Measurements from ENCODE around the genes SNX15, CAPN1 and TIGD3.

- RAMPAGE, long total RNA, result no peak
- RRBS, result no CpG with 5 or more reads among the region's 7 CpGs
These were observed 3.8 kb upstream of the GPHA2 start for GRCh38 chr11:64939467-64939825.

- RAMPAGE, long total RNA, result no peak
- RRBS, result 2% methylated on average over 6 of the region's 53 CpGs
These were observed at the start of gene SNX15 for GRCh38 chr11:65027000-65027966. Gene SNX15 (plus strand): TSS chr11:65027439.

DNA sequence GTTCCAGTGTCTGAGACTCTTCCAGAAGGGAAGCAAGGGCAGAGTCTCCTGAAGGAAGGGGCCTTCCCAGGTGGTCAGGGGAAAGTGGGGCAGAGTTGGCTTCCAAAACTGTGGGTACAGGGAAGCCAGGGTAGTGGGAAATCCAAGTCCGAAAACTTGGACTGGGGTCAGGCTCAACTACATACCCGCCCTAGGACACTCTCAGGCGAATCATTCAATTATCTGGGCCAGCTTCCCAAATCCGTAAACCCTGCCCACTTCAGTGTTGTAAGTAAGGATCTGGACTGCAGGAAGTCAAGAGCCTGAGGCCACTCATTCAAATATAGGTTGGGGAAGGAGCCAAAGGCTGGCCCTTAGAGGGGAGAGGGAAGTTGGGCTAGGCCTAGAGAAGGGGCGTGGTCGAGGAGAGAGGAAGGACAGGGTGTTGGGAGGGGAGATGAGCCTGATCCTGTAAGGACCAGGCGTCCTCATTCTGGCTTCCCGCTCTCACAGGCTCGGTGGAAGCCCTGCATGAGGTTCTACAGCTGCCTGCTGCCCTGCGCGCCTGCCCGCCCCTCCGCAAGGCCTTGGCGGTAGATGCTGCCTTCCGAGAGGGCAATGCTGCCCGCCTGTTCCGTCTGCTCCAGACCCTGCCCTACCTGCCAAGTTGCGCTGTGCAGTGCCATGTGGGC, 2.9 kb downstream of the SAC3D1 start:
- RAMPAGE, long total RNA, result no peak
- RRBS, result no CpG with 5 or more reads among the region's 18 CpGs

- RAMPAGE, long total RNA, result no peak
- RRBS, result no CpG with 5 or more reads among the region's 12 CpGs
These were observed 1.2 kb downstream of the FAU start for GRCh38 chr11:65120534-65121292.

DNA sequence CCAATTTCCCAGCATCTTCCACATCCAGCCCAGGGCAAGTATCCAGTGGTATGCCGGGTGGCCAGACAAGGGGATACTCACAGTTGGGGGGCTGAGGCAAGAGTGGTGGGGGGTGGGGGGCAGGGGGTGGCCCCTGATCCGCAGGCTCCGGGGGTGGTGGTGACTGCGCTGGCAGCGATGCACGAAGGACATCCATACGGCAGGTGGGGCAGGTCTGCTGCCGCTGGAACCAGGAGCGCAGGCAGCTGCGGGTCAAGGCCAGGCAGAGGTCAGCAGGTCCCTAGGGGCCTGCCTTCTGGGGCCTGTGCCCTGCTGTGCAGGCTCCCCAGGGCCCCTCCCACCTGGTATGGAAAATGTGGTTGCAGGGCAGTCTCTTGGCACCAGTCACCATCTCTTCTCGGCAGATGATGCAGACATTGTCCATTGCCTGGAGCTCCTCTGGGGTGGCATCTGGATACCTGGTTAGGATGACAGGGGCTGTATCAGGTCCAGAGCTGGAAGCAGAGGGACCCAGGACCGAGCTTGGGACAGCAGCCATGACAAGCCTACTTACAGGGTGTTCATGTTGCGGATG, 3.7 kb downstream of the SYVN1 start:
- RAMPAGE, long total RNA, result no peak
- RRBS, result 58% methylated on average over 2 of the region's 13 CpGs

DNA sequence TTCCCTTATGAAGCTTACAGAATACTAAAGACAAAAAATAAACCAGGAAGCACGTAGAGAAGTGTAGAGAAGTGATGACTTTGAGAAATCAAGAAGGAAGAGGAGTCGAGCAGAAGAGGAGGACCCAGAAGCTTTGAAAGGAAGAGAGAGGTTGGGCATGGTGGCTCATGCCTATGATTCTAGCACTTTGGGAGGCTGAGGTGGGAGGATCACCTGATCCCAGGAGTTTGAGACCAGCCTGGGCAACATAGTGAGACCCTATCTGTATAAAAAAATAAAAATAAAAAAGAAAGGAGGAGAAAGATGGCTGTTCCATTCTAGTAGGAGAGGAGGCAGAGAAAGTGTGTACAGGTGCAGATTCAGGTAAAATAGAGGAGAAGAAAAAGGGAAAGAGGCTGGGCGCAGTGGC, 17.2 kb upstream of the SYVN1 start:
- RAMPAGE, long total RNA, result no peak
- RRBS, result no CpG with 5 or more reads among the region's 3 CpGs

DNA sequence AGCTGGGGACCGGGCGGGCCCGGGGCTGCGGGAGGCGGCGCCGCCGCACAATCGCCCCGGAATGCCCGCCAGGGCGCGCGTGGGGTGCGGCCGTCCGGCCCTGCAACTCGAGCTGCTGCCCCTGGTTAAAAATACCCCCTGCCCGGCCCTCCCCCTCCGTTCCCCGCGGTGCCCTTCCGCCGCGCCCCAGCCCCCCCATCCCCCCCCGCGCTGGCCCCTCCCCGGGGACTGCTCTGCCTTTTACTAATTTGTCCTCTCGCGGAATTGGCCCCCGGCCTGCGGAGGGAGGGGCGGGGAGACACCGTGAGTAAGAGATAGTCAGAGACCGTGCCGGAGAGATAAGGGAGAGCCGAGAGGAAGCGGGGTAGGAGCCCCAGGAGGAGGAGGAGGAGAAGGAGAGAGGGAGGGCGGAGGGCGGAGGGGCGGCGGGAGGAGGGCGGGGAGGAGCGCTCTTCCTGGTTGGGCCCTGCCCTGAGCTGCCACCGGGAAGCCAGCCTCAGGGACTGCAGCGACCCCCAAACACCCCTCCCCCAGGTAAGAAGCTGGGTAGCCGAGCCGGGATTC, at the start of gene CAPN1:
Gene CAPN1 (plus strand): TSS at position 449 of the 564 bp plus-strand sequence.
- RAMPAGE, long total RNA, result start-site peak on the plus strand centred at position 473 of the sequence, 48 bp wide, 503 and 24 reads in 2 replicates
- RRBS, result 2% methylated on average over 34 of the region's 48 CpGs

GRCh38 chr11:65182181-65183044, 685 bp downstream of the CAPN1 start:
- RAMPAGE, long total RNA, result no peak
- RRBS, result 8% methylated on average over 1 of the region's 24 CpGs

DNA sequence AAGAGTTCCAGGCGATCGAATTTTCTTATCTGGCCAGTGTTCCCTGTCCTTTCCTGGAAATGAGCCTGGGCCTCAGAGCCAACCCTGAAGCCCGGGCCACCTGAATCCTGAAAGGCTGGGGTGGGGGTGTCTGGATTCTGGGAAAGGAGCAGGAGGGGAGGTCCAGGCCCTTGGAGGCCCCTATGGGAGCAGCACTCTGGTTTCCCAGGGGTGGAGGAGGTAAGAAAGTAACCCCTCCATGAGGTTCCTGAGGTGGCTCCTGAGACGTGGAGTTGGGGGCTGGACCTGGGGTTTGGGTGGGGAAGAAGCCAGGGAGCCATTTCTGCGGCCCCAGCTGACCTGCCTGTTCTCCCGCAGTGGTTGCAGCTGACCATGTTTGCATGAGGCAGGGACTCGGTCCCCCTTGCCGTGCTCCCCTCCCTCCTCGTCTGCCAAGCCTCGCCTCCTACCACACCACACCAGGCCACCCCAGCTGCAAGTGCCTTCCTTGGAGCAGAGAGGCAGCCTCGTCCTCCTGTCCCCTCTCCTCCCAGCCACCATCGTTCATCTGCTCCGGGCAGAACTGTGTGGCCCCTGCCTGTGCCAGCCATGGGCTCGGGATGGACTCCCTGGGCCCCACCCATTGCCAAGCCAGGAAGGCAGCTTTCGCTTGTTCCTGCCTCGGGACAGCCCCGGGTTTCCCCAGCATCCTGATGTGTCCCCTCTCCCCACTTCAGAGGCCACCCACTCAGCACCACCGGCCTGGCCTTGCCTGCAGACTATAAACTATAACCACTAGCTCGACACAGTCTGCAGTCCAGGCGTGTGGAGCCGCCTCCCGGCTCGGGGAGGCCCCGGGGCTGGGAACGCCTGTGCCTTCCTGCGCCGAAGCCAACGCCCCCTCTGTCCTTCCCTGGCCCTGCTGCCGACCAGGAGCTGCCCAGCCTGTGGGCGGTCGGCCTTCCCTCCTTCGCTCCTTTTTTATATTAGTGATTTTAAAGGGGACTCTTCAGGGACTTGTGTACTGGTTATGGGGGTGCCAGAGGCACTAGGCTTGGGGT, 29.5 kb downstream of the CAPN1 start:
- RAMPAGE, long total RNA, result no peak
- RRBS, result 89% methylated on average over 7 of the region's 32 CpGs

- RAMPAGE, long total RNA, result no peak
- RRBS, result no CpG with 5 or more reads among the region's 6 CpGs
These were observed 3.6 kb upstream of the CDC42EP2 start for GRCh38 chr11:65311016-65311448.

- RAMPAGE, long total RNA, result no peak
- RRBS, result 3% methylated on average over 13 of the region's 64 CpGs
These were observed at the start of gene TIGD3 for GRCh38 chr11:65354307-65354931. Gene TIGD3 (plus strand): TSS chr11:65354751.

- RAMPAGE, long total RNA, result no peak
- RRBS, result 81% methylated on average over 3 of the region's 29 CpGs
These were observed 1.4 kb downstream of the TIGD3 start for GRCh38 chr11:65355880-65356352.

- RAMPAGE, long total RNA, result no peak
- RRBS, result no CpG with 5 or more reads among the region's 5 CpGs
These were observed 45.0 kb downstream of the FRMD8 start for GRCh38 chr11:65431195-65432041.

- RAMPAGE, long total RNA, result no peak
- RRBS, result no CpG with 5 or more reads among the region's 2 CpGs
These were observed 46.8 kb downstream of the FRMD8 start for GRCh38 chr11:65432924-65433947.

- RAMPAGE, long total RNA, result no peak
- RRBS, result no CpG with 5 or more reads among the region's 7 CpGs
These were observed 53.0 kb downstream of the FRMD8 start for GRCh38 chr11:65439103-65440127.

GRCh38 chr11:65496500-65497493, 28.1 kb upstream of the SCYL1 start:
- RAMPAGE, long total RNA, result no peak
- RRBS, result no CpG with 5 or more reads among the region's 23 CpGs

- RAMPAGE, long total RNA, result no peak
- RRBS, result no CpG with 5 or more reads among the region's 20 CpGs
These were observed 2.8 kb upstream of the SCYL1 start for GRCh38 chr11:65521931-65522589.

DNA sequence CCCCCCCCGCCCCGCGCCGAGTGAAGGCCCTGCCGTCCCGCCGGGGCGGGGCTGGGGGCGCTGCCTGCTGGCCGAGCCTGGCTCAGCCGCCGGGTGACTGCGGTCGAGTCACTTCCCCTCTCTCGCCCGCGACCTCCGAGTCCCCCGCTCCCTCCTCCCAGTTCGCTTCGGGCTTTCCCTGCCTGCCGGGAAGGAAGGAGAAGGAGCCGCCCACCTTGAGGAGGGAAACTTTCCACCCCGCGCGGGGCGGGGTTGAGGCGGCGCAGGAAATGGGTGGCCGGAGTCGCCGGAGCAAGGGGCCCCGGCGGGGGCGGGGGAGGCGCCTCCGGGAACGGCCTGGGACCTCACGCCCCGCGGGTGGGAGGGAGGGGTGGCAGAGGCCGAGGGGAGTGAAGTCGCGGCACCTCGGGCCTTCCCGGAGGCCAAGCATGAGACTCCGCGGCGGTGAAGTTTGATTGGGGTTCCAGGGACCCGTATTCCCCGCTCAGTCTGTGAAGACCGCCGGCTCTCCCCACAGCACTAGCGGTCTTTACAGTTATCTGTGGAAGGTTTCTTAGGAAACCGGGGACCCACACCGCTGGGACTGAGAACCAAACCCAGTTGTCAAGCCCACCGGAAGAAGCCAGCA, 1.4 kb upstream of the EHBP1L1 start:
- RAMPAGE, long total RNA, result no peak
- RRBS, result 5% methylated on average over 31 of the region's 57 CpGs

DNA sequence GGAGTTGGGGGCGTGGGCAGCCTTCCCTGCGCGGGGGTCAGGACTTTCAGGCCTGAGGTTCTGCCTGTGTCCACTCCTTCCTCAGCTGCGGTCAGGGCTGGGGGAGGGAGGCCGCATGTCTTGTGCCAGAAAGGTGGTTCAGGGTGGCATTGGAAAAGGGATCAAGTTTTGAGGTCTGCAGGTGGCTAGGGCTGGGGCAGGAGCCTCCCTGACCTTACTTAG, 647 bp downstream of the EHBP1L1 start:
- RAMPAGE, long total RNA, result no peak
- RRBS, result no CpG with 5 or more reads among the region's 5 CpGs

DNA sequence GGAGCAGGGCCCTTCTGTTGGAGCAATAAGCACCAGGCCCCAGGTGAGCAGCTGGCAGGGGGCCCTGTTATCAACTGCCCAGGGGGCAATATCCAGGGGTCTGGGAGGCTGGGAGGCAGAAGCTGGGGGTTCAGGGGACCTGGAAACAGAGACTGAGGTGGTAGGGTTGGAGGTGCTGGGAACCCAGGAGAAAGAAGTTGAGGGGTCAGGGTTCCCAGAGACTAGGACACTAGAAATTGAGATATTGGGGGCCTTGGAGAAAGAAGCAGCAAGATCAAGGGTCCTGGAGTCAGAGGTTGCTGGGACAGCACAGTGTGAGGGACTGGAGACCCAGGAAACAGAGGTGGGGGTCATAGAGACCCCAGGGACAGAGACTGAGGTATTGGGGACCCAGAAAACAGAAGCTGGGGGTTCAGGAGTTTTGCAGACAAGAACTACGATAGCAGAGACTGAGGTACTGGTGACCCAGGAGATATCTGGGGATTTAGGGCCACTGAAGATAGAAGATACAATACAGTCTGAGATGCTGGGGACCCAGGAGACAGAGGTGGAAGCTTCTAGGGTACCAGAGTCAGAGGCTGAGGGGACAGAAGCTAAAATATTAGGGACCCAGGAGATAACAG, 6.5 kb downstream of the EHBP1L1 start:
- RAMPAGE, long total RNA, result no peak
- RRBS, result no CpG with 5 or more reads among the region's 1 CpG

Measured in epithelial cell of proximal tubule (primary cell).